Non-pigmented ciliary epithelial cell (primary cell): Measurements from ENCODE around the genes SNRK, ANO10 and TMEM42.

DNA sequence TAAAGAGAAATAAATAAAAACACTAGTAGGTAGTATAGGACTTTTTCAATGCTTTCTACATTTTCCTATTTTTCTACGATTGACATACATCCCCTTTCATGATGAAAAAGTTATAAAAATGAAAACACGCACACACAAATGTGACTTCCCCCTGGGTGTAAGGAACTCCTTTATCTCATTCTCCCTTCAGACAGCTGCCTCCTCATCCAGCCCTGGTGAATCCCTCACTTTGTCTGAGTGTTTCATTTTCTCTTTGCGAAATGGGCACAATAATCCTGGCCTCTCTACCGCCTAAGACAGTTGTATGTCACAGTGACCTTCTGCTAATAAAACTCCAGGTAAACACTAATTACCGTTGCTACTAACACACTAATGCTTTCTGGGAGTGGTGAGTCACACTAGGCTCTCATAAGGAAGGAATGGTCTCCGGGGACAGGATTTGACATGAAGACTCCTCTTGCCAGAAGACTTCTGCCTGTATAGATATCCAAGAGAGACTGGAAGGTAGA is 71.8 kb upstream of the SNRK start:
- RRBS = no CpG with 5 or more reads among the region's 6 CpGs

GRCh38 chr3:43285925-43286702 is at the start of gene SNRK:
SNRK (plus strand) TSS chr3:43286540.
- RRBS = 1% methylated on average over 47 of the region's 70 CpGs

- RRBS = no CpG with 5 or more reads among the region's 1 CpG
Measured at GRCh38 chr3:43350964-43351424, 64.7 kb downstream of the SNRK start.

- RRBS = no CpG with 5 or more reads among the region's 5 CpGs
Measured at GRCh38 chr3:43401725-43402369, 115.5 kb downstream of the SNRK start.

DNA sequence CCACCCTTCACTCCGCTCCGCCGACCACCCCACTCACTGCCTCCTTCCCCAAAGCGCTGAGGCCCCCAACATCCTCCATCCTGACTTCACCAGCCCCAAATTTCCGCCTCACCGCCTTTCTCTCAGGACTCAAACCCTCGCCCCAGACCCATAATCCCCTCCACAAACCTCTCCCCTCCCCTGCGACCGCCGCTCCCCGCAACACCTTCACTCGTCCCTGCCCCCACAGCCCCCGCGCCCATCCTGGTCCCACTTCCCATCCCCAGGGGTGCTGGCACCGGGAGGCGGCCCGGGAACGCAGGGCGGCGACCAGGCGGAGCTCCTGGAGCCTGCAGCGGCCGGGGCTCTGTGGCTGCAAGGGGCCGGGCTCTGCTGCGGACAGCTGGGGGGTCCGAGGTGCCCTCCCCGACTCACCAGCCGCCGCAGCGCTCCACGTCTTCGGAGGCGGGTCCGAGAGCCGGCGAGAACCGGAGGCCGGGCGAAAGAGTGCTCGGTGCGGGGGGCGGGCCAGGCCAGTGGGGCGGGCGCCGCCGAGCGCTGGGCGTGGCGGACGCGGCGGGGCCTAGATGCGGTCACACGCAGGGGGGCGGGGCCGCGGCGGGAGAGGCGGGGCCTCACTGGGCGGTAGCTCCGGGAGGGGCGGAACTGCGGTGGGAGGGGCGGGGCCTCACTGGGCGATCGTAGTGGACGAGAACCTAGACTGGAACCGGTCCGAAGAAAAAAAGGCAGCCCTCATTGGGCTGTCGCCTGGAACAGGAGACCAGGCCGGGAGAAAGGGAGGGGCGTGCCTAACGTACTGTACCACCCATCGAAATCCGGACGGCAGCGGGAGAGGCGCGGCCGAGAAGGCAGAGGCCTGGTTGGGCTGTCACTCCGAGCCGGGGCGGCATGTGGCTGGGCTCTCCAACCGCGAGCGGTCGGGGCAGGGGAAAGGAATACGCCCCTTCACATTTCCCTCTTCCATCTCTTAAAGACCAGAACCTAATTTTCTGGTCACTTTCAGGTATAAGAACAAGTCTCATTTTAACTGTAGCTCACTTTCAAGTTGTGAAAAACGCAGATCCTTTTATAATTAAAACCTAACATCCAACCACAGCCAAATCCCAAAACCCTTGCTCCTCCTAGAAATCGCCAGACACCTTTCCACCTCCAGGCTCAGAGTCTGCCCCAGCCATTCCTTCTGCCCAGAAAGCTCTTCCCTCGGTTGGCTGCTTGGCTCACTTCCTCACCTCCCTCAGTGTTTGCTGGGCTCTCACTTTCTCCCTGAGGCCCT is at the start of gene ANO10:
Gene ANO10, minus strand, starts transcription at position 517 of the 1,273 bp plus-strand sequence.
- RRBS = 1% methylated on average over 35 of the region's 91 CpGs

- RRBS = no CpG with 5 or more reads among the region's 2 CpGs
Measured at GRCh38 chr3:43713134-43713541, 22.4 kb downstream of the ABHD5 start.

- RRBS = no CpG with 5 or more reads among the region's 5 CpGs
Measured at GRCh38 chr3:43719802-43720520, 29.2 kb downstream of the ABHD5 start.

DNA sequence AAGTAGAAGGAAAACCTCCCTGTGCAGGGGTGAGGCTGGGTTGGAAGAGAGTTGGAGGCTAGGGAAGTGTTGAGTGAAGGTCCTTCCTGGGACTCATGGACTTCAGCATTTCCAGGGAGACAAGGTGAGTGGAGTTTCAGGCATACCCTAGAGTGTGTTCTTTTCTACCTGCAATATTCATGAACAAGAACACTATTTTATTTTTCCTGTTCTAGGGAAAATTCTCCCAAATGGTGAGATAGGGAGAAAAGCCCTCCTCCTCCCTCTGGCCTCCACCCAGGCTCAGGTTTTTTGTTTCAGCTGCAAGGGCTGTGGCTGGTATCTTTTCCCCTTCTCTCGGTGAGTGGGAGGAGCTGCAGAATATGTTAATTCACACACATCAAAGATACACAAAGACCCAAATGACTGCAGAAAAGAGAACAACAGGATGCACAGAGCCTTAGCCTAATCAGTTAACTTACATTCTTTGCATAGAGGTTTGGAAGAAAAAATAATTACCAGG is 64.7 kb downstream of the ABHD5 start:
- RRBS = no CpG with 5 or more reads among the region's 1 CpG

DNA sequence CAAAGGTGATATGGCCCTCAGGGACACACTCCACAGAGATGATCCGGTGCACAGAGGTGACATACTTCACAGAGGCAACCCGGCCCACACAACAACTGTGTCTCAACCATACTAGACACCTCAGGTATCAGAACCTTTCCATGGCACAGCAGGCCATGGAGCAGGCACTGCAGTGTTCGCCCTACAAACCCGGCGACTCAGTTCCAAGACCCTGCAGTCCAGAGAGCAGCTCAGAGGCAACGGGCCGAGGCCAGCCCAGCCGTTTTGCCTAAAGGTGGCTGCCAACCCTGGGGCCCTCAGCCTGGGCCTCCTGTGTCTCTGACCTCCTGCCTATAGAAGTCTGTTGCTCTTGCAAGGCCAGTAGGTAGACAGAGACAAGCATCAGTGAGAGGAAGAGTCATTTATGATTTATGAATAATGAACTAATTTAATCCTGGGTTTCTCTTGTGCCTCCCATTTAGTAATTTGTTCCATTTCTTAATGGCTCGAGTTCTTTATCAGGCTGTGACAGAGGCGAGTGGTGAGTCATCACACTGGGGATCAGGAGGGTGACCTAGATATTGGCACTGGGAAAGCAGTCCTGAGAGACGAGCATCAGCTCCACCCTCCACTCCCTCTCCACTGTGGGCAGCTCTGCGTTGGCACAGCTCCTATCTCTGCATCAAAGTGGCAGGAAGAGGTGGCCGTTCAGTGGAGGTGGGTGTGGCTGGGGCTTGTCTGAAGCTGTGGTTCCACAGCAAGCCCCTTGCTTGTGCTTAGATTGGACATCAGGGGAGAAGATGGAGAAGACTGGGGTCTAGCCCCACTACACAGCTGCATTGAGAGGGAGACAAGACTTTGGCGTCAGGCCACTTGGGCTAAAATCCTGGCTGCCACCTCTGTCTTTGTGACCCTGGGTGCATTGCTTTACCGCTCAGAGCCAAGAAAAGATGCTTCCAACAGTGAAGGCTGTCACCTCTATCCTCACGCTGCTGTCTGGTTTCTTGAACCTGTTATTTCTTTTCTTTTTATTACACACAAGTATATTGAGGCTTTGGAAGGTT is 79.9 kb downstream of the ABHD5 start:
- RRBS = 81% methylated on average over 3 of the region's 16 CpGs

- RRBS = 4% methylated on average over 2 of the region's 36 CpGs
Measured at GRCh38 chr3:43995672-43996105, 246.0 kb upstream of the TOPAZ1 start.

DNA sequence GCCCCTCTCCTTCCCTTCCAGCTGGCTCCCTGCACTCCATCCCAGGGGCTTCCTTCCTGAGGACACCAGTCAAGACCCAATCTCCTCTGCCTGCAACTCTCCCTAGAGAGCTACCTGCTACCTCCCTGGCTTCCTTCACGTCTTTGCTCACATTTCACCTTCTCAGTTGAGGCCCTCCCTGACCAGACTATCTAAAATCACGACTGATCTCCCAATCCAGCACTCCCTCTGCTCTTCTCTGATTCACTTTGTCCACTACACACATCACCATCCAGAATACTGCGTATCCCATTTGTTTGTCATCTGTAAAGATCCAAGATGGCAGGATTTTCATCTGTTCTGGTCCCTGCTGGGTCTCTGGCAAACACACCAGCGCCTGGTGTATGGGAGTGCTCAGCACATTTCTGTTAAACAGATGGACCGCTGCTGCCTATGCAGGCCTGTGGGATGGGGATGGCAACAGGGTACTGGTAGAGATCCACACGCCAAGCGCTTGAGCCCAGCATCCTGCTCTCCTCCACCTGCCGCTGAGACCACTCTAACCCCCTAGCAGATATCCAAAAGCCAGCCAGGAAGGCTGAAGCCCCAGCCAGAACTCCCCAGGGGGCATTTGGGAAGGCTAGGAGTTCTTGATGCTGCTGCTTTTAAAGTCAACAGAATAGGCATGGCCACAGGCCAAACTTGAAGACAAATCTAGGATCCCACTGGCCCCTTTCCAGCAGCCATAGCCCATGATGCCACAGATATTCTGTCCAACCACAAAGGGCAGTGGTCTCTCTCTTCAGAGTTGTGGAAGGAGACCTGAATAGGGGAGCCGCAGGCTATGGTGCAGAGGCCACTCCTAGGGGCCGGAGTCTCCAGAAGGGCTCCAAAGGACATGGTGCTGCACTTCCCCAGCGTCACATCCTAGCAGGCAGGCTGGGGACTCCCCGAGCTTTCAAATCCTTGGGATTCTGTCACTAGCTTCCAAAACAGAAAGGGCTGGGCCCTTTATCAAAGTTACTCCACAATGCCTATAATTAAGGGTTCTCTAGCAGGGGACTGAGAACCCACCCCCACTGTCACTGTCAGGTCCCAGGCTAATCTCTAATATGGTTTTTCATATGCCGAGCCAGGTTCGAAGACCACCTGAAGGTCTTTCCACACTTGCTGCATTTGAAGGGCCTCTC is 31.6 kb downstream of the ZNF445 start:
- RRBS = no CpG with 5 or more reads among the region's 14 CpGs

DNA sequence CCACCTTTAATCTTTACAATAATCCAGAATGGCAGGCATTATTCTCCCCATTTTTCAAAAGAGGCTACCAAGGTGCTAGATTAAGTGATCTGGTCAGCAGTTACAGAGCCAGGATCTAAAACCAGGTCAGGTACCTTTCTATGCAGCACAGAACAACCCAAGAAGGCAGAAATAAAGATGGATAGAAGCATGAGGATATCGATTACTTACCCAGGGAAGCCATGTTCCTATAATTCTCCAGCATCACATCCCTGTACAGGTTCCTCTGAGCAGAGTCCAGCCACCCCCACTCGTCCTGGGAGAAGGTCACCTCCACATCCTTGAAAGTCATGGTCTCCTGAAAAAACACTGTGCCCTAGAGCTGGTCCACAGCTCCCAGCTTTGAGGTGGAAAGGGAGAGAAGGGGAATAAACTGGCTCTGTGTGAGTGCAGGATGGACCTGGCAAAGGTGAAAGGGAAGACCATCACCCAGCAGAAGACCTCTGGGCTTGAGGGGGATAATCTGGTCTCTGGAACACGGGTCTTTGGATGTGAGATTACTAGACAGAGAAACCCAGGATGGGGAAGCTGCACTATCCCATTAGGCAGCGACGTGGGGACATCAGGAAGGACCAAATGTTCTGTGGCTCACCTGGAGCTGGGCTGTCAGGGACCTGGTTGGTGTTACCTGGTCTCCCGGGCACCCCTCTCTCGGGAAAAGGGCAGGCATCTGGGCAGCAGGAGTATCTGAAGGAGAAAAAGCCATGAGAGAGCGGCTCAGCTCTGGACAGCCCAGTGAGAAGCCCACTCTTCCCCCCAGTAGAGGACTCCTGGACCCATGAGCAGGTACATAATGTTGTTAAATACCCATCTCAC is 27.0 kb downstream of the ZNF445 start:
- RRBS = no CpG with 5 or more reads among the region's 8 CpGs

GRCh38 chr3:44646211-44647267 is 2.0 kb upstream of the ZNF35 start:
- RRBS = no CpG with 5 or more reads among the region's 7 CpGs

DNA sequence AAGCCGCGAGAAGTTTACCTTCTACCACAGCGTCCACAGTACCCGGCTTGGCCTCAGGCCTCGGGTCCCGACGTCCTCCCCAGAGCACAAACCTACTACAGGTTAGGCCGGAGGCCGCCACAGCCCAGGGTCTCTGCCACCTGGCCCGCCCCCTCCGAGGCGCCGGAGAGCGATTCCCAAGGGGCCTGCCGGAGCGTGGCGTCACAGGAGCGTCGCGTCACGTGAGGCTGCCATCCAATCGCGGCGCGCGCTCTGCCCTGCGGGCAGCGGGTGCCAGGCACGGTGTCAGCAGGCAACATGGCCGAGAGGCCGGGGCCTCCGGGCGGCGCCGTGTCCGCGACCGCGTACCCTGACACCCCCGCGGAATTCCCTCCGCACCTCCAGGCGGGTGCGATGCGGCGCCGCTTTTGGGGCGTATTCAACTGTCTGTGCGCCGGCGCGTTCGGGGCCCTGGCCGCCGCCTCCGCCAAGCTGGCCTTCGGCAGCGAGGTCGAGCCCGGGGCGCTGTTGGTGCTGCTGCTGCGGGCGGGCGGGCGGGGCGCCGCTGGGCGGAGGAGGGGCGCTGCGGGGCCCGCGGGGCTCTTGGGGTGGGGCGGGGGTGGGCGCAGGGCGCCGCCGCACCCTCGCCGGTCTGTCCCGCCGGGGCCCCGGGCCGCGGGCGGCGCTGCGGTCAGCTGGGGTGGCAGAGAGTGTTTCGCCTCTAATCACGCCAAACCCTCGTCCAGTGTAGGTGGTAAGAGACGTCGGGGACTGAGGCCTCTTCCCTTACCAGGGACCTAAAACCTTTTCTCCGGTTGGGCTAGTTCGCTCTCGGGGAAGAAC is at the start of gene TMEM42:
Gene TMEM42, plus strand, starts transcription at position 285 of the 822 bp plus-strand sequence.
- RRBS = 2% methylated on average over 27 of the region's 95 CpGs

- RRBS = 1% methylated on average over 8 of the region's 22 CpGs
Measured at GRCh38 chr3:44975002-44975571, 887 bp downstream of the ZDHHC3 start.

- RRBS = no CpG with 5 or more reads among the region's 6 CpGs
Measured at GRCh38 chr3:45026803-45027689, 943 bp downstream of the CLEC3B start.

DNA sequence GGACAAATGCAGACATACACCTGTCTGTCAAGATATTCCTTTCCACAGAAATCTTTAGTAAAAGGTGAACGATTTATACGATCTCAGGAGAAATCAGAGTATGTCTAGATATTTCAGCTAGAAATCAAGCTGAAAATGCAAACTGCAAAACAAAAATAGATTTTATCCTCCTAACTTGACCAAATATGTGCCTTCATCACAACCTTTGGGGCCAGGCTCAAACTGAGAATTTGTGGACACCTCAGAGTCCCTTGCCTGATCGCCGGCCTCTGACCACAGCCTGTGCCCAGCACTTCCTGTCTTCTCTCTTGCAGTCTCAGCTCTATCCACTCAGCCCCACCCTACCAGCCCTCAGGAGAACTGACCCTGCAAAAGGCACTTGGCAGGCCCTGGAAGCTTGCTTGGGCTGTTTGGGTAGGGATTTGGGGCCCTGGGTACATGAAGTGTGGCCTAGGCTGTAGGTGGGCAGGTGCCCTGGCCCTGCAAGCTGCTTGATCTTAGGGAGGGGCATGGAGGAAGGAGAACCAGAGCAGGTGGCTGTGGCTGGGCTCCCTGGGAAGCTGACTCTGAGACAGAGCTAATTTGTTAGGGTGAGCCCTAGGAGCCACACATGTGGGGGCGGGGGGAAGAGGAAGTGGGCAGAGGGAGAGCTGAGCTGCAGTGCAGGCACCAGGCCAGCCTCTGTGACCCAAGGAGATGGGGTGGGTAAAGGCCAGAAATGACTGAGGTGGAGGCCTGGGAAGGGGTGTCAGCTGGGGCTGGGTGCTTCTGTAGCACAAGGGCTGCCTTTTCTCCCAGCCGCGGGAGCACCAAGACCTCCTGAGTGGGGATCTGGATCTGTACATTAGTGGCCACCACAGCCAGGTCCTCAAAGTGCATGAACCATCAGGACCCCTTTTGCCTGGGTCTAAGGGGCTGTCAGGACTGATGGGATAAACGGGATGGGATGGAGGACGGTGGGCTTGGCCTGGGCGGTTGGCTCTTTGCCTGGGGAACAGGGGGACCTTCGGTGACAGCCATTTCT is 8.7 kb downstream of the CLEC3B start:
- RRBS = no CpG with 5 or more reads among the region's 11 CpGs

- RRBS = no CpG with 5 or more reads among the region's 11 CpGs
Measured at GRCh38 chr3:45045792-45046284, 19.7 kb downstream of the CLEC3B start.

GRCh38 chr3:45076169-45076792 is 50.2 kb downstream of the CLEC3B start:
- RRBS = no CpG with 5 or more reads among the region's 4 CpGs